Foreskin fibroblast (primary cell): ENCODE measurements around the genes FAM83E and NTN5.

DNA sequence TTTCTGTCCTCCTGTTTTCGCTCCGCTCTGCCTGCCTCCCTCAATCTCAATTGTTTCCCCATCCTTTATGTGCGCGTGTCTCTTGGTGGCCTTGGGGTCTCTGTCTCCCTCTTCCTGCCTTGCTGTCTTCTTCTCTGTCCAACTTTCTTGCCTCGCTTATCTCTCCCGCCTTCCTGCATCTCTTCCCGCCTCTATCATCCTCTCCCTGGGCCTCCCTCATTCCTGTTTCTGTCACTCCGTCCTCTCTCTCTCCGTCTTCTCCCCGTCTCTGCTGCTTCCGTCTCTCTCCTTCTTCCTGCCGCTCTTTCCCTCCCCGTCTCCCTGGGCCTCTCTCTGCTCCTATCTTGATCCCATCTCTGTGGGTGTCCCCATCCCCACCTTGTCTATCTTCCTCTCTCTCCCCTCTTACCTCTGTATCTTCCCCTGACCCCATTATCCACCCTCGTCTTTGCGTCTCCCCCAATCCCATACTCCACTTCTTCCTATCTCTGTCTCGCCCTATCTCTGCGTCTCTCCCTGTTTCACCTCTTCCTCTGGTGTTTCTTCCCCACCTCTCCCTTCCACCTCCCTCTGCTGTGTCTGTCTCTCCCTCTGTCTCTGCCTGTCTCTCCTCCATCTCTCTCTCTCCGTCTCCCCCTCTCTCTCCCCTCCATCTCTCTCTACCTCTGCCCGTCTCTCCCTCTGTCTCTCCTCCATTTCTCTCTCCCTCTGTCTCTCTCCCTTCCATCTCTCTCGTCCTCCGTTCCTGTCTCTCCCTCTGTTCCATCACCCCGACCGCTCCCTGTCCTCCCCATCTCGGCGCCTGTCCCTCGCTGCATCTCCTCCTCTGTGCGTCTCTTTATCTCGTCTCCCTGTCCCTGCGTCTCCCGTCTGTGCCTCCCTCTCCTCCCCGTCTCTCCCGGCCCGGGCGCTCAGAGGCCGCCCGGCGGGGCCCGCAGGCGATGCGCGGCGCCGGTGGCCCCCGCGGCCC, 4.3 kb downstream of the GRIN2D start:
- RRBS, result 5% methylated on average over 3 of the region's 45 CpGs

DNA sequence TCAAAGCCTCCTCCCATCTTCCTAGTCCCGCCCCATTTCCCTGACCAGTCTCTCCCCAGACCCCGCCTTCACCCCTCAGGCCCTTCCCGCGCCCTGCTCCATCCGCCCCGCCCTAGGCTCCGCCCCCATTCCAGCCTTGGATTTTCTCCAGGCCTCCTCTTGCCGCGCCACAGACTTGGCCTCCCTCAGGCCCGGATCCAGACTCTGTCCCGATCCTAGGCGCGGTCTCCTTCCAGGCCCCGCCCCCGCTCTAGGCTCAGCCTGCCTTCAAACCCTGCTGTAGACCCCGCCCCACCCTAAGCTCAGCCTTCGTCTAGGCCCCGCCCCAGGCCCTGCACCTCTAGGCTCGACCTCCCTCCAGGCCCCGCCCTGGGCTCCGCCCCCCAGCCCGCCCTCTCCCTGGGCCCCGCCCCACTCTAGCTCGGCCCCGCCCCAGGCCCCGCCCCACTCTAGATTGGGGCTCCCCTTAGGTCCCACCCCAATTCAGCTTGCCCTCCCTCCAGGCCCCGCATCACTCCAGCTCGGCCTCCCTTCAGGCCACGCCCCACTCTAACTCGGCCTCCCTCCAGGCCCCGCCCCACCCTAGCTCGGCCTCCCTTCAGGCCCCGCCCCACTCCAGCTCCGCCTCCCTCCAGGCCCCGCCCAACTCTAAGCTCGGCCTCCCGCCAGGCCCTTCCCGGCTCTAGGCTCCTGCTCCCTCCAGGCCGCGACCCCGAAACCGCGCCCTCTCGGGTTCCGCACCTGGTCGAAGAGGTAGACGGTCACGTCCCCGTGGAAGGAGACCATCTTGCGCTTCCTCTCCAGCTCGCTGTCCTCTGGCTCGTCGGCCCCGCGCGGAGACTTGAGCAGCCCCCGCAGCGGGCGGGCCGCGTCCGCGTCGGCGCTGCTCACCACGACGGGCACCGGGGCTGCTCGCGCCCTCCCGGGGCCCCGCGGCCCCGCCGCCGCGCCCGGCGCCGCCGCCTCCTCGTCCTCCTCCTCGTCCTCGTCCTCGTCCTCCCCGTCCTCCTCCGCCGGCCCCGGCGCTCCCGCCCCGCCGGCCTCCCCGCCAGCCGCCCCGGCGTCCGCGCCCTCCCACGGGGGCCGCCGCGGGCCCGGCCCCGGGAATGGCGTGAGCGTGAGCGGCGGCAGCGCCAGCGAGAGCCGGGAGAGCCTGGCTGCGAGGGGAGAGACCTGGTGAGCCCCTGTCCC, 18.3 kb downstream of the LMTK3 start:
- RRBS, result 3% methylated on average over 23 of the region's 113 CpGs

DNA sequence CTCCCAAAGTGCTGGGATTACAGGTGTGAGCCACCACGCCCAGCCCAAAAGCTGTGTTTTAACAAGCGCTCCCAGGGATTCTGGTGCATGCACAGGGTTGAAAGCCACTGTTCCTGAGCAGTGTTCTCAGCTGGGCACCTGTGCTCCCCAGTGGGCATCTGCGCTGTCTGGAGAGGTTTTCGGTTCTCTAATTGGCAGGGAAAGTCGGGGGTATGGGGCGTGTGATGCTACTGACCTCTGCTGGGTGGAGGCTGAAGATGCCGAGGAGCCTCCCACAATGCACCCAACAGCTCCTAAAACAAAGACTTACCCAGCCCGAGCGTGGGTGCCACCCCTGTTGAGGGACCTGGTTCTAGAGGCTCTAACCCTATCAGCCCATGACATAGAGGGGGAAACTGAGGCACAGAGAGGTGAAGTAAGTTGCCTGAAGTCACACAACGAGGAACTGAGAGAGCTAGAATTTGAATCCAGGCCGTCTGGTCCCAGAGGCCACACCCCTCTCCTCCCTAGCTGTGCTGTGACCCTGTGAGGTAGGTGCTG, 2.2 kb downstream of the SPACA4 start:
- RRBS, result no CpG with 5 or more reads among the region's 11 CpGs

- RRBS, result 53% methylated on average over 20 of the region's 36 CpGs
Observed at GRCh38 chr19:48614548-48615657, at the start of gene FAM83E. TSS of gene FAM83E (minus strand) at chr19:48615076.

- RRBS, result no CpG with 5 or more reads among the region's 24 CpGs
Observed at GRCh38 chr19:48618399-48619075, 441 bp downstream of the RPL18 start.

- RRBS, result 2% methylated on average over 15 of the region's 35 CpGs
Observed at GRCh38 chr19:48634160-48634913, 2.8 kb downstream of the DBP start.

DNA sequence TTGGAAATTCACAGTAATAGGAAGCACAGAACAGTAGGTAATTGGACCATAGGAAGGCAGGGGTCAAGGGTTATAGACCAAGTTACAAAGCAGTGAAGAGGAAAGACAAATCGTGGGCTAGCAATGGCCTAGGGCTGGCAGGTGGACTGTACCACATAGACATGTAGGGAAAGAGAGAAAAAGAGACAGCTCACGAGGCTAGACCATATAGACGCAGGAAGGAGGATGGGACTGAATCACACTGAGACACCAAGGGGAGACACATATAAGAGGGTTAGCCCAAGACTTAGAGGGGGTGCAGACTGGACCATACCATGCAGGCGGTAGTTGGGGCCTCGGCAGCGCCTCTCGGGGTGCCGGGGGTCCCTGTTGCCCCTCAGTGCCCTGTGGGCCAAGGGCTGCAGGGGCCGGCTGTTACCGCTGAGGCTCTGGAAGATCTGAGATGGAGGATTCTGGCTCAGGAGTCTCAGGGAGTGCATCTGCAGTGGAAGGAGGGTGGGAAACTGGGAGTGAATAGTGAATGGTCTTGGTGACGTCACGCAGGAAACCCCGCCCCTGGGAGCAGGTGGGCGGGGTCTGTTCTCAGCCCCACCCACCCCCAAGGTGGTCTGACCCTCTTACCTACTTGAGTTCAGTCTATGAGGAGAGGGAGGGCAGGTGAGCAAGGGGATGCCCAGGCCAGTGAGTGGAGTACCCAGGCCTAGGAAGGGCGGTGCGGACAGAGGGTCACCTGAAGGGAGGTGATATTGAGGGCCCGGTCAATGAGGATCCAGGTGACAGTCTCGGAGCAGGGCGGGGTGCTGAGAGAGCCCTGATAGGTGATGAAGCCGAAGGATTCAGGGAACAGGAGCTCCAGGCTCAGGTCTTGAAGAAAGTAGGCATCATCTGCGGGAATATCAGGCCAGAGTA, 1.6 kb upstream of the DBP start:
- RRBS, result 58% methylated on average over 2 of the region's 21 CpGs

DNA sequence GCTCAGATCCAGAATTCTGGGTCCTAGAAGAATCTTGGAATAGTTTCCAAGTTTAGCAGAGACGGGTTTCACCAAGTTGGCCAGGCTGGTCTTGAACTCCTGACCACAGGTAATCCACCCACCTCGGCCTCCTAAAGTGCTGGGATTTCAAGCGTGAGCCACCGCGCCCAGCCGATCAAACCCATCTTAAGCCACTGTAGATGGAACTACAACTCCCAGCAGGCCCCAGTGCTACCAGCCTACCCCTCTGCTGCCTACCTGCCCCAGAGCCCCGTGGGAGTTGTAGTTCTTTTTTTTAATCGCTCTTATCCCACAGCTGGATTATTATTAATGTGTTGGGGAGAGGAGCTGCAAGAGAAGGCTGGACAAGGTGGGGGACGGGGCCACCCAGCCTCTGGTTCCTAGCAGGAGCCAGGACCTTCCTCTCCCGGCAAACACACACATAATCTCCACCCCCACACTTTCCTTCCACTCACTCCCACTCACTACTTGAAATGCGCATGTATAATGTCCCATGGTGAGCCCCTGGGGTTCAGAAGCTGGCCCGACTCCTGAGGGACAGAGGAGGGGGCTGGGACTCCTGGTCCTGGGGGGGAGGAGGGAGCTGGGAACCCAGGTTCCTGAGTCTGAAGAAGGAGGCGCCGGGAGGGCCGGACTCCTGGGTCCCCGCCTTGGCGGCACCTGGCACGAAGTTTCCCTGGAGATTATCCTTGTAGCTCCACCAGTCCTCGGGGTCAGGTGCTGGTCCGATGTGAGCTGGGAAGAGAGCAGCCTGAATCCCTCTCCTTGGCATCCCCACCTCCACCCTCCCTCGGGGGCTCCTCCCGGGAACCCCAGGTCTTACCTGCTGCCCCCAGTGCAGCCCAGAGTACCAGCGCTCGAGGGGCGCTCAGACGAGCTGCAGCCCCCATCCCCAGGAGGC, 1.0 kb downstream of the CA11 start:
- RRBS, result no CpG with 5 or more reads among the region's 26 CpGs

GRCh38 chr19:48660645-48661422, 12.0 kb downstream of the NTN5 start:
- RRBS, result no CpG with 5 or more reads among the region's 17 CpGs

DNA sequence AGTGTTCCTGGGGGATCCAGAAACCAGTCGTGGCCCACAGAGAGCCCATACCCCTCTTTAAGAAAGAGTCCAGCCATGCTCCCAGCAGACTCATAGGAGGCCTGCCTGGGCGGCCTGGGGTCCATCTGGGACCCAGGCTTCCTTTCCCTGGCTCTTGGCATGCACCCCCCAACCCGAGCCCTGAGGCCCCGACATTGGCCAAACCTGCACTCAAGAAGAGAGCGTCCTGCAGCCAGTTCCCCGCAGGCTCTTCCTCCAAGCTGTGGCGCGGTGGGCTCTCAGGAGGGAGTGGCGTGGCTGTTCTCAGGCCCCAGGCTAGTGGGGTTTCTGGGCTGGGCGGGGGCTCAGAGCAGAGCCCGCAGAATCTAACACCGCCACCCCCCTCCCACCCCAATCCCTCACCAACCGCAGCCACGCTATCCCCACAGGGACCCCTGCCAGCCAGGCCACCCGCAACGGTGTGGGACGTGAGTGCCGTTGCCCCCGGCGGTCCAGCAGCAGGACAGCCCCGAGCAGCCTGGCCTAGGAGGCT, at the start of gene NTN5:
Gene NTN5, minus strand, starts transcription at position 290 of the 532 bp plus-strand sequence.
- RRBS, result no CpG with 5 or more reads among the region's 21 CpGs

DNA sequence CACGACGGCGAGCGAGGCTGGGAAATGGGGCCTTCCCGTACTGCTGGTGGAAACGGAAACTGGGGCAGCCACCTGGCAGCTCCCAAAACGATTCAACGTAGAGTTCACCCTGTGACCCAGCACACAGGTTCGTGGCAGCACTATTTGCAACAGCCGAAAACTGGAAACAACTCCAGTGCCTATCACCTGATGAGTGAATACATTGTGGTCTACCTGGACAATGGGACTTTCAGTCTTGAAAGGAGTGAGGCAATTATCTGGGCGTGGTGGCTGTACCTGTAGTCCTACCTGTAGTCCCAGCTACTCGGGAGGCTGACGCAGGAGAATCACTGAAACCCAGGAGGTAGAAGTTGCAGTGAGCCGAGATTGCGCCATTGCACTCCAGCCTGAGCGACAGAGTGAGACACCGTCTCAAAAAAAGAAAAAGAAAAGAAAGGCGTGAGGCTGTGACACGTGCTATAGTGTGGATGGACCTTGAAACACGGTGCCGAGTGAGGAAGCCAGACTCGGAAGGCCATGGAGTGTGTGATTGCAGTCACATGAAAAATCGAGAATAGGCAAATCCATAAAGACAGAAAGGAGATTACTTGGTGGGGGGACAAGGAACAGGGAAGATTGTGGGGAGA, 4.0 kb upstream of the NTN5 start:
- RRBS, result no CpG with 5 or more reads among the region's 23 CpGs

DNA sequence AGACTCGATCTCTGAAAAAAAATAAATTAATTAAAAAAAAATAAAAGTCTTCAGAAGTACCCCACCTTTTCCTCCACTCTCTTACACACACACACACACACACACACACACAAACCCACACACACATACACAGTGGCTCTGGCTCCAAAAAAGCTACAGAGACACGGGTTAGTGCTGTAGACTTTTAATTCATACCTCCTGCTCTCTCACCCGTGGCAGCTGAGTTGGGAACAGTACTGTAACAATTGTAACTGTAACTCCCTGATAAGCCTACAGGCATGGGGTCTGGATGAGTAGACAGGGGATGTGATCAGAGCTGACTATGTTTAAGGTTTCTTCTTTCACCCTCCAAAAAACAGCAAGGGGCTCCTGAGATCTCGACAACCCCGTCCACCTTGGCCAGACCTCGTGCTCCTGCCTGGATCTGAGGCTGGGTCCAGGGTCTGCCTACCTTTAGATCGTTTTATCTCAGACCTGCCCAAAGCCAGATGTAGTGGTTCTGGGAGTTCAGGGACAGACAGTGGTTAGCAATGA, 1.2 kb upstream of the IZUMO1 start:
- RRBS, result no CpG with 5 or more reads among the region's 7 CpGs

DNA sequence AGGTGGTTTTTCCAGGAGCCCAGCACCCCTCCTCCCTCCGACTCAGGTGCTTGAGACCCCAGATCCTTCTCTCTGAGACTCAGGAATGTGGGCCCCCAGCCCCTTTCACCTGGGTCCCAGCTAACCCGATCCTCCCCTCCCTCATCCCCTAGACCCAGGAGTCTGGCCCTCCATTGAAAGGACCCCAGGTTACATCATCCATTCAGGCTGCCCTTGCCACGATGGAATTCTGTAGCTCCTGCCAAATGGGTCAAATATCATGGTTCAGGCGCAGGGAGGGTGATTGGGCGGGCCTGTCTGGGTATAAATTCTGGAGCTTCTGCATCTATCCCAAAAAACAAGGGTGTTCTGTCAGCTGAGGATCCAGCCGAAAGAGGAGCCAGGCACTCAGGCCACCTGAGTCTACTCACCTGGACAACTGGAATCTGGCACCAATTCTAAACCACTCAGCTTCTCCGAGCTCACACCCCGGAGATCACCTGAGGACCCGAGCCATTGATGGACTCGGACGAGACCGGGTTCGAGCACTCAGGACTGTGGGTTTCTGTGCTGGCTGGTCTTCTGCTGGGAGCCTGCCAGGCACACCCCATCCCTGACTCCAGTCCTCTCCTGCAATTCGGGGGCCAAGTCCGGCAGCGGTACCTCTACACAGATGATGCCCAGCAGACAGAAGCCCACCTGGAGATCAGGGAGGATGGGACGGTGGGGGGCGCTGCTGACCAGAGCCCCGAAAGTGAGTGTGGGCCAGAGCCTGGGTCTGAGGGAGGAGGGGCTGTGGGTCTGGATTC, 609 bp downstream of the FGF21 start:
- RRBS, result 67% methylated on average over 2 of the region's 19 CpGs

DNA sequence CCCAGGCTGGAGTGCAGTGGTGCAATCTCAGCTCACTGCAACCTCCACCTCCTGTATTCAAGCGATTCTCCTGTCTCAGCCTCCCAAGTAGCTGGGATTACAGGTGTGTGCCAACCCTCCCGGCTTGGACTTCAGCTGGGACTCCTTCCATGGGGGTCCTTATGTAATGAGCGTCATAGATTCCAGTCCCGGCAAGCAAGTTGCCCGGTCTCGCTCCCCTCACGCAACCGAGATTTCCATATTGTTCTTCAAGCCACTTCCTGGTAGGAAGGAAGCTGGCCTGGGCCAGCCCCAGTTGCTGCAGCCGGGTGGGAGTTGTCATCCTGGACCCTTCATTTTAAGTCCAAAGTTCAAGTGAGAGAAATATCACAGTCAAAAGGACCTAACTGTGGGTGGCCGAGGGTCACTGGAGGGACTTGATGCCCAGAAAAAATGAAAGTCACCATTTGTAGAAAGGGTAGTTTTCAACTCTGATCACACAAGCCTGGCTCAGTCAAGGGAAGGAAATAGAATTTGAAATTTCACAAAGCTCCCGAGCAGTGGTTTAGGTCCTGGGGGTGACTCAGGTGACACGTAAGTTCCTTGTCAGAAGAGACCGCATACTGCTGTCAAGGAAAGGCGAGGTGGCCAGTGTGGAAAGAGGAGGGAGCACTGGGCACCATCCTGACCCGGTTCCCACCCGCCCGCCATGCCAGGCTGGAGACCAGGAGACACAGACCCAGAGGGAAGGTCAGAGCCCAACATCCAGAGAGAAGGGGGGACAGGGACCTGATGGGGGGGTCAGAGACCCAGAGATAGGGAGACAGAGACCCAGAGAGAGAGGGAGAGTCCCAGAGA, 5.3 kb downstream of the FGF21 start:
- RRBS, result 65% methylated on average over 9 of the region's 17 CpGs

- RRBS, result no CpG with 5 or more reads among the region's 5 CpGs
Observed at GRCh38 chr19:48813561-48813800, 2.7 kb upstream of the BCAT2 start.

DNA sequence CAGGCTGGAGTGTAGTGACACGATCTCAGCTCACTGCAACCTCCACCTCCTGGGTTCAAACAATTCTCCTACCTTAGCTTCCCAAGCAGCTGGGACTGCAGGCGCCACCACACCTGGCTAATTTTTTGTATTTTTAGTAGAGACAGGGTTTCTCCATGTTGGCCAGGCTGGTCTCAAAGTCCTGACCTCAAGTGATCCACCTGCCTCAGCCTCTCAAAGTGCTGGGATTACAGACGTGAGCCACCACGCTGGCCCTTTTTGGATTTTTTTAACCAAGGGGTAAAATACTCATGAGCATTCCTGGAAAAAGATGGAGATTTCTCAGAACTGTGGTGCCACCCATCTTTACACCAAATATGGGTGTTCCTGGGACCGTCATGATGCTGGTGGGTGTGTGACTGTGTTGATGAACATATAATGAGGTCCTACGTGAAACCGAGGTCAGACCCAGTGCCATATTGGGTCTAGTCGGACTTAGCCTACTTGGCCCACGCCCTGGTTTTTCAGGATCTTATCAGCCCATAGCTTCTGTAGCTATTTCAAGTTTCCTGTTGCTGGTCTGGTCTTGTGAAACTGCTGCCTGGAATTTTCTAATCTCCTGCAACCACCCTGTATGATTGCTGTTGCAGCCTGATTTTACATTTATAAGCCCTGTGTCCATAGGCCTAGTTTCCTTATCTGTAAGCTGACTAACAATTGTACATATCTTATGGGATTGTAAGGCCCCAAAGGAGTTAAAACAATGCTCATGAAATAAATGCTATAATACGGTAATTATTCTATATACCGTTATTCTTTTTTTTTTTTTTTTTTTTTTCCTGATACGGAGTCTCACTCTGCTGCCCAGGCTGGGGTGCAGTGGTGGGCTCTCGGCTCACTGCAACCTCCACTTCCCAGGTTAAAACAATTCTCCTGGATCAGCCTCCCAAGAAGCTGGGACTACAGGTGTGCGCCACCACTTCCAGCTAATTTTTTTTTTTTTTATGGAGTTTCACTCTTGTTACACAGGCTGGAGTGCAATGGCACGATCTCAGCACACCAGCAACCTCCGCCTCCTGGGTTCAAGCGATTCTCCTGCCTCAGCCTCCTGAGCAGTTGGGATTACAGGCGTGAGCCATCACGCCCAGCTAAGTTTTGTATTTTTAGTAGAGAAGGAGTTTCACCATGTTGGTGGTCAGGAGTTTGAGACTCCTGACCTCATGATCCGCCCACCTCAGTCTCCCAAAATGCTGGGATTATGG, 6.5 kb downstream of the PPP1R15A start:
- RRBS, result no CpG with 5 or more reads among the region's 20 CpGs

GRCh38 chr19:48900515-48901432, 662 bp downstream of the NUCB1 start:
- RRBS, result under 1% methylated on average over 6 of the region's 24 CpGs

GRCh38 chr19:48922562-48923292, 10.8 kb upstream of the DHDH start:
- RRBS, result 88% methylated on average over 1 of the region's 15 CpGs

DNA sequence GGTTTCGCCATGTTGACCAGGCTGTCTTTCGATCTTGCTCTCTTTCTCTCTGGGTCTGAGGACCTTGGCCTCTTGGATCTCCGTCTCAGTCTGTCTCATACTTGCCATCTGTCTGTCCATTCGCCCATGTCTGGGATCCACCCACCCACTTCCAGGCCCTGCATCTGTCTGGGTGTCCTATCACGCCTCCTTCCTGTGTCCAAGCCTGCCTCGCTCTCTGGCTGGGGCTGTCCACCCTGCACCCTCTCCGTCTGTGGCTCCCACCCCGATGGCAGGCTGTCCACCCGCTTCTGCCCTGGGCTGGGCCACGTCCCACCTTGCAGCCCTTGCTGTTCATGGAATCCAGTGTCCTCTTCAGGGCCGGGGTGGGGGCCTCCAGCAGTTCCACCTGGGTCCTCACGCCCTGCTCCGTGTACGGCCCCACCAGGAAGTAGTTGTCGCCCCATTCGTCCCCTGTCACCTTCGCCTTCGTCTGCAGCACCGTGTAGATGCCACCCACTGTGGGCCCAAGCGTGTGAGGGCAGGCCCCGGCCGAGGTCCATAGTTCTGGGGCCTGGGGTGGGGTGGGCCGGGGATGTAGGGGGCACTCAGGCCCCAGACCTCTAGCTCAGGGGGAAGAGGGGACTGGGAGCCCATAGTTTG, 2.0 kb downstream of the GYS1 start:
- RRBS, result no CpG with 5 or more reads among the region's 23 CpGs

DNA sequence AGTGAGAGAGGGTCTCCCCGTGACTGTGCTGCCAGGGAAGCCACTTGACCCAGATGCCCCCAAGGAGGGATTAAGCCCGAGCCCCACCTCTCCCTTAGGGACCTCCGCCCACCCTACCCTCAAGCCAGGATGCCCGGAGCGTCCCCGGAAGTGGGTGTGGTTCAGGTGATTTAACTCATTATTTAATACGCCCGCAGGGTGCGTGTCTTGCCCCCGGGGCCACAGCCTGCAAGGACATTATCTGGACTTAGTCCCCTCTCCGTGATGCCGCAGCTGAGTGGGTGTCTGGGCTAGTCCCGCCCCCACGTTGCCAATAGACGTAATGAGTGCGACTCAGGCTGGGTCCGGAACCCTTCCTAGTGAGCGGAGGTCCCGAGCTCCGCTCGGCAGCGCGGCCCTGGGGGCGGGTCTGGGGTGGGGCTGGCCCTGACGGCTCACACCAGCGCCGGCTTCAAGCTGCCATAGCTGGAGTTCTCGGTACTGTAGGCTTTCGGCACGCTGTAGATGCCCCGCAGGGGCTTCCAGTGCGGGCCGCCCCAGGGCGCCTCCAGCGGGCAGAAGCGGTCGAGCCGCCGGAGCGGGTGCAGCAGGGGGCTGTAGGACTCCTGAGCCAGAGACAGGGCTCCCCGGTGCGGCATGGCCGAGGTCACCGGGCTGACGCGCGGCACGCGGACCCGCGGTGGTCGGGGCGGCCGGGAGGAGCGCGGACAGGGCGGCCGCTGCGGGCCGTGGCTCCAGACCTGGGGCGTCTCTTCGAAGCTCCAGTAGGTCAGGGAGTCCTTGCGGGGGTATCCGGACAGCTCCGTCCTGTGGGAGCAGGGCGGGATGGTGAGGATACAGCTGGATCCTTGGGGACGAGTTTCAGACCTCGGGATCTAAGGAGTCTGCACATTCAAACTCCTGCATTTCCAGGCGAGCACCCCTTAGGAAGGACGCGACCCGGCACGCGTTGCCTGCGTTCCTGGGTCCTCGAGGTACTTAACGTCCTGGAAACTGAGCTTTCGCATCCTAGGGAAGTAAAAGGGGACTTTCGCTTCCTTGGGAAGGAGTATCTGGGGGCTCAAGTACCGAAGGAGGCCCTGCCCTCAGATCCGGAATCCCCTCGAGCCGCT, 999 bp upstream of the LHB start:
- RRBS, result 2% methylated on average over 31 of the region's 83 CpGs